WTC11 (cell line): ENCODE data around the genes FIBCD1 and UCK1.

GRCh38 chr9:130254168-130254833, 11.3 kb upstream of the HMCN2 start:
- PRO-cap: no peak

GRCh38 chr9:130290097-130290746, 24.7 kb downstream of the HMCN2 start:
- PRO-cap: no peak

DNA sequence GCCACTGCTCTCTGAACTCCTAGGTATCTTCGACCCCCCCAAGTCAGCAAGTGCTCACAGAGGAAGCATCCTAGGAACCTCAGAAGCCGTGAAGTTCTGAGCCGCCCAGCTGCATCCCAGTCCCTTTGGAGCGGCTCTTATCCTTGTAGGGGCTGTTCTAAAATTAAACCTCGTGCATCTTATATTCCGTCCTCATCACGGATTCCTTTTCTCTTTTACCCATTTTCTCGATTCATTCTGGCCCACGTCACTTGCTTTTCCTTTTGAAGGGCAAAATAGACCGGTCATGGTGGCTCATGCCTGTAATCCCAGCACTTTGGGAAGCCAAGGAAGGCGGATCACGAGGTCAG, 65.0 kb downstream of the HMCN2 start:
- PRO-cap: no peak

DNA sequence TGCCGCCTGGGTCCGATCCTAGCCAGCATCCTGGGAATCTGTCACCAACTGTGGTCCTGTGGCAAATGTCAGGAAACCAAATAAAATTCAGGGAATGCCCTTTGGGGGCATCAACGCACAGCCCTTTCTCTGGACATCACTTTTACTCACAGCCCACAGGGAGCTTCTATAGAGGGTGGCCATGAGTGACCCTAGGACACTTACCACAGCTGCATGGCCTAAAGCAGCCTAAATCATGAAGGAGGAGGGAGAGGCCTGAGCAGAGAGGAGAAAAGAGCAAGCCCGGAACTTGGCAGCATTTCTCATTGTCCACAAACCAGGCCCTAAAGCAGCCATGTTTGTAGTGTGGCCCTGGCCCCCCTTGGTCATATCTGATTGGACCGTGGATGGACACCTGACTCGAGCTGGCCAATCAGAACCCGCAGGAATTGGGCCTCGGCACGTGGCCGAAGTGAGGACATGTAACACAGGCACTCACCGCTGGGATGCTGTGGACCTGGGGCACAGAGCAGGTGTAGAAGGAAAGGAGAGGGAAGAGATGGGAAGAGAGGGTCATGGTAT, 56.8 kb downstream of the ASS1 start:
- PRO-cap: no peak

- PRO-cap: bidirectional peak, plus-strand start at chr9:130692603, minus-strand start at chr9:130692514
Observed at GRCh38 chr9:130692208-130692842, 1.3 kb upstream of the EXOSC2 start.

GRCh38 chr9:130732461-130732905, 38.9 kb downstream of the EXOSC2 start:
- PRO-cap: no peak

DNA sequence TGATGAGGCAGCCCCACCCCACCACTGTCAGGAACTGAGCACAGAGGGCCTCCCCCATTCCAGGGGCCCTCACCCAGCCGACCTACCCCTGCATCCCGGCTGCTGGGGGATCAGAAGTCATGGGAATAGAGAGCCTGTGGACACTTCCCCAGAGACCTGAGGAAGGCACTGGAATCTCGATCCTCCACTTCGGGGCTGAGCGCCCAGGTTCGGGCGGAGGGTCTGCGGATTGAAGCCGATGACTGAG, 198 bp downstream of the QRFP start:
- PRO-cap: no peak

DNA sequence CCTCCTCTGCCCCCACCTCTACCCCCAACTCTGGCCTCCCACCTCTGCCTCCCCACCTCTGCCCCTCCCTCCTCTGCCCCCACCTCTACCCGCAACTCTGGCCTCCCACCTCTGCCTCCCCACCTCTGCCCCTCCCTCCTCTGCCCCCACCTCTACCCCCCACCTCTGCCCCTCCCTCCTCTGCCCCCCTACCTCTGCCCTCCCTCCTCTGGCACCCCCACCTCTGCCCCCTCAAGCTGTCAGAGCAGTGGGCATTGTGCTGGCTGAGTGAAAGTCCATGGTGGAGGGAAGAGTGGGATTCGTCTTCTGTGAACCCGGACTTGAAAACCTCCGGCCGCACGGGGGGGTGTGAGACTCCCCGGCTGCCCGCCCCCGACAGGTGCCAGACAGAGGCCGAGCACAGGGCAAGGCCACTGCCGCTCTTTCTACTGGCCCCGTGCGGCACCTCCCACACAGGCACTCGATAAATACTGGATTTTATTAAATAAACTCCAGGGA, 2.4 kb upstream of the QRFP start:
- PRO-cap: no peak

GRCh38 chr9:130938321-130939523, at the start of gene FIBCD1:
Gene FIBCD1 (minus strand): TSS chr9:130939247.
- PRO-cap: bidirectional peak, plus-strand start at chr9:130938660, minus-strand start at chr9:130938508; bidirectional peak, plus-strand start at chr9:130939089, minus-strand start at chr9:130938835; bidirectional peak, plus-strand start at chr9:130939361, minus-strand start at chr9:130939211

- PRO-cap: no peak
Observed at GRCh38 chr9:131085216-131085642, 11.1 kb upstream of the AIF1L start.

GRCh38 chr9:131102419-131103099, 6.2 kb downstream of the AIF1L start:
- PRO-cap: no peak

DNA sequence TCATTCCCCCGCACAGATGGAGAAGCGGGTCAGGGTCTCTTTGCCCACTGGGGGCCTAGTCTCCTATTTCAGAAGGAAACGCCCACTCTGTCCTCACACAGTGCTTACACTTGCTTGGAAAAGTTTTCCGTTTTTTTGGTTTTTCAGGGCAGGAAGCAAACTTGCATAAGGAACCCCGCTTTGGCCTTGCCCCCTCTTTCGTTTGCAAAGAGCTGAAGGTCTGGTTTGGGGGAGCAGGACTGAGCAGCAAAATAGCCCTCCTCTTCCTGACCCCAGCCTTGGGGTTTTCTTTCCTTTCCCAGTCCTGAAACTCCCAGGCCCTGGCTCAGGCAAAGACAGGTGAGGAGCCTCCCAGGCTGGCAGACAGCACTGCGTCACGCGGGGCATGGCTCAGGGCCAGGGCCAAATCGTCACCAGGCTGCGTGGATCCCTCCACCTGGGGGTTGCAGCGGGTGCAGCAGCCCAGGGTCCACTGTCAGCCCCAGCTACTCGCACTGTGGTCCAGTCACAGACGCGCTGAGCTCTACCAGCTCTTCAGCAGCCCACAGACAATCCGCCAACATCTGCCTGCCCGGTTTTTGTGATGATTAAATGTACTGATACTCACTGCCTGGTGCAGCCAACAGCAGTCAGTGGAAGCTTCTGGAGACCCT, 12.2 kb downstream of the FAM78A start:
- PRO-cap: no peak

DNA sequence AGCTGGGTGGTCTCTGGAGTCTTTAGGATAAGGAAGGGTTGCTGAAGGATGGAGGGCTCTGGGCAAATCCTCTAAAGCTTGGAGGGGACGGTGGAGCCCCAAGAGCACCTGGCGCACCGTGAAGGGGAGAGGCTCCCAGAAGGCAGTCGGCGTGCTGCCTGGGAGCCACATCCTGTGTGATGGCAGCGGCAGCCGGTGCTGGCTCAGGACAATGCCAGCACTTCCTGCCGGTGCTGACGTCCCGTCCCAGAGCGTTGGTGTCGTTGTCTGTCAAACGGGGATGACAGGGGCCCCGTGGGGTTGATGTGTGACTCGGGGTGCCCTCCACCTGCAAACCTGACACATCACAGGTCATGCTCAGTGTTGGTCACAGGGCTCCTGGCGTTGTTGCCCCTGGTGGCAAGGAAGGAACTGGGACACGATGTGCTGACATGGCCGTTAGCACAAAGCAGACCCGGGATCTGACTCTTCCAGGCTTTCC, 21.2 kb downstream of the PLPP7 start:
- PRO-cap: no peak

DNA sequence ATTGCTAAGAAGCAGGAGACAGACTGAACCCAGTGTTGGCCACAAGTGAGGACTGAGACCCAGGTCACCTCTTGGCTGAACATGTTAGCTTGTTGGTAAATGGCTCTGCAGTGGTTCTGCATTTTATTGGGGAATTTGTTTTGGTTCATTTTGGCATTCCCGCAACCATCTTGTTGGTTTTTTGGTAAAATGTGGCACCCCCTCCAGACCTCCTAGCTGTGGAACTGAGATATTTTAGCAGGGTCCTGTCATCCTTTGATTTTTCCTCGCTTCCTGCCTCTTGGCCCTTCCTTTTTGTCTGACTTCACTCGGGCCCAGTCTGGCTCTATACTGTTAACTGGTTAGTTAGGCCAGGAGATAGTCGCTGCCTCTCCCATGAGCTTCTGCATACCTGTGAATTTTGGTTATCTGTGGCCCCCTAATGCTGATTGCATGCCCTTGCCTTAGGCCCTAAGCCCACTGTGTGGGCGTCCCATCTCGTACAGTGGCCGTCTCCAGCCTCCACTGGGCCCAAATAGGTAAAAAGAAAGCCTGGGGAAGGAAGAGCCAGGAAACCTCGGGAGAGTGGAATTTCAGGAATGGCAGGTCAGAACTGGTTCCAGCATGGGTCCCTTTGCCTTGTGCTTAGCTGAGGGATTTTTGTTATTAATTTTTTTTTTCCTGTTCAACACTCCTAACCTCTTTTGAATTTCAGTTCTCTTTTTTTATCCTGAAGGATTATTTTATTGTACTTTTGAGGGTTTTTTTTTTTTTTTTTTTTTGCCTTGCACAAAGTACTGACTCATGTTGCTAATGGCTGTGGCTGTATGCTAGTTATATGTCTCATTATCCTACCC, 3.2 kb downstream of the PRRC2B start:
- PRO-cap: bidirectional peak, plus-strand start at position 554 of the sequence, minus-strand start at position 506 of the sequence

GRCh38 chr9:131398123-131398893, 4.4 kb downstream of the PRRC2B start:
- PRO-cap: unidirectional peak, minus-strand start at chr9:131398397

DNA sequence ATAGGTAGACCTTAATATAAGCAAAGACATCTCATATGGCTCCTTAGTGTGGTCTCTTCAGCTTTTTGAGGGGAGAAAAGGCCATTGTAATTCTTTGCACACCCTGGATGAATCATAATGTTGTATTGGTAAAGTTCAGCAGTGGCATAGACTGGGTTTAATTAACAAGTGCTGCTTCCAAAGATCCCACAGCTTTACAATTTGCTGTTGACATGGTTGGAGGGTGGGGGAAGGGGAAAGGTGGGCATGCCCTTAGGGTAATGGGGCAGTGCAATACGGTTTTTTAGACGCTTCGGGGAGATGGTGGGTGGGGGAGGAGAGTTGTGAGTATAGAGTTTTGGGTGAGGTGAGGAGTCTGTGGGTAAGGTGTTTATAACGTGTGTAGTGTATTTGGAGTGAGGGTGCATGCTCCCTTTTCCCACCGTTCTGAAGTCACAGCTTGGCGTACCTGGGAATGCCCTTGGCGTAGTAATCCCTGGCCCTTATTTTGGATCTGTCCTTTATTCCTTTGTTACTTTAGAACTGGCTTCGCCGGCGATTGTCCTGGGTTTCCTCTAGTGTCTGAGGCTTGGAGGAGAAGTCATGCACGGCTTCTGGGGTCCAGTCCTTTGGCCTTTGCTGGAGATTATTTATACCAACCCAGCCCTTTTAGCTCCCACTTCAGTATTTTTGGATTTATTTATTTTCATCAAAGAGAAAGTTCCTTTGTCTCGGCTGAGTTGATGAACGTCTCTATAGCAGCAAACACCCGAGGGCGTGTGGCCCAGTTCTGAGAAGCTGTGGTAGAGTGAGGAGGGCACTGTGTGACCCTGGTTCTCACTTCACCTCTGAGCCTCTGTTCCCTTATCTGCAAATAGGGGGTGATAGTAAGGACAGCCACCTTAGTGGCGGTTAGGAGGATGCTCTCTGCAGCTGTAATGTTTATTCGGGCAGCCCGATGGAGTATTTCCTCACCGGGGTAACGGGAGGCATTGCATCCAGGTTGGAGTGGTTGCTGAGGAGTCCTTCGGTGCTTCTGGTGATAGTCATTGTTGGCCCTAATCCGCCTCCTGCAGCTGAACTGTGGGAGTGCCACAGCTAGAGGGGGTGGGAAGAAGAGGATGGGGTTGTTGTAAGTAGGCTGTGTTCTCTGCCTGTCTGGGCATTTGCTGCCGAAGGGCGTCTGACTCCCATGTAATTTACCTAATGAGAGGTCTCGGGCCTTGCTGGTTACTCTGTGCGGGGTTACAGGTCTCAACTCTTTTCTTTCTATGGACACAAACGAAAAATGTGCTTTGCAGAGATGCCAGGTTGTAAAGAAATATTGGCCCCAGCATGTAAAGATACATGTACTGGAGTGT, 13.6 kb downstream of the PRRC2B start:
- PRO-cap: bidirectional peak, plus-strand start at position 1,142 of the sequence, minus-strand start at position 919 of the sequence

DNA sequence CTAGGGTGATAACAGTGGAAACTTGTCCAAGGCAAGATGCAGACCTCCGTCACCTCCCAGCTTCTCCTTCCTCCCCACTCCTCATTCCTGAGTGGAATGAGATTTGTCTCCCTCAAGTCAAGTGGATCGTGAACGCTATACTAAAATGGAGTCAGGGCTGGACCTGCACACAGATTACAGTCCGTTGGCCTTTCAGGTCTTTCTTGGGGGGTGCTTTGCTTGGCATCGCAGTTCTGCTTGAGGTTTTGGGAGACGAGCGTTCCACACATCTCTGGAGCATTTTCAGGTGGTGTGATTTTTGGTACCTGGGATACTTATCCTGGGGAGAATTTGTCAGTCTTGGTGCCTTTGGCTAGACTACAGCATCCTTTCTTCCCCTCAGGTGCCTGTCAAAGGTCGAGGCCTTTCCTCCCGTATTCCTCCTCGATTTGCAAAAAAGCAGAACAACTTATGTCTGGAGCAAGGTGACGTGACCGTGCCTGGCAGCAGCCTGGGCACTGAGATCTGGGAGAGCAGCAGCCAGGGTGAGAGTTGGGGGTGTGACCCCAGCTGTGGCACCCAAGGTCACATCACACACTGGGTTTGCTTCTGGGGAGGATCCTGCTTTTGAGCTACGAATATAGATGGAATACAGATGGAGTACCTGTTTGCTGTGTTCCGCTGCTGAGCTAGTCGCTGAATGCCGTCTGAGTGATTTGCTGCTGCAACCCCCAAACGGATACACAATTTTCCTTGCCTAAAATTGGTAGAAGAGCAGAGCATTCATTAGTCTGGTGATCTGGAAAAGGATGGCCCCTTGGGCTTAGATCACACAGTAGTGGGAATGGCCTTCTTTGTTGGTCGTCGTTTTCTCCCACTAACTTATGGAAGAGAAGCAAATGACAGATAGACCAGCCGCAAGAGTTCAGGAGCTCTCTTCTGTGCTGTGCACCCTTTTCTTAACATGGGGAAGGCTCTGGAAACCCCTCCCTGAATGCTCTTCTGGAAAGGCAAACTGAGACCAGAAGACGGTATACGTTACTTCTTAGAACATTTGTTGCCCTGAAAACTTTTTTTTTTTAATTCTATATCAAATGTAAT, 23.5 kb upstream of the POMT1 start:
- PRO-cap: no peak

GRCh38 chr9:131530899-131531858, at the start of gene UCK1:
Gene UCK1 (minus strand): TSS chr9:131531263.
- PRO-cap: bidirectional peak, plus-strand start at chr9:131531388, minus-strand start at chr9:131531187; unidirectional peak, minus-strand start at chr9:131531629

DNA sequence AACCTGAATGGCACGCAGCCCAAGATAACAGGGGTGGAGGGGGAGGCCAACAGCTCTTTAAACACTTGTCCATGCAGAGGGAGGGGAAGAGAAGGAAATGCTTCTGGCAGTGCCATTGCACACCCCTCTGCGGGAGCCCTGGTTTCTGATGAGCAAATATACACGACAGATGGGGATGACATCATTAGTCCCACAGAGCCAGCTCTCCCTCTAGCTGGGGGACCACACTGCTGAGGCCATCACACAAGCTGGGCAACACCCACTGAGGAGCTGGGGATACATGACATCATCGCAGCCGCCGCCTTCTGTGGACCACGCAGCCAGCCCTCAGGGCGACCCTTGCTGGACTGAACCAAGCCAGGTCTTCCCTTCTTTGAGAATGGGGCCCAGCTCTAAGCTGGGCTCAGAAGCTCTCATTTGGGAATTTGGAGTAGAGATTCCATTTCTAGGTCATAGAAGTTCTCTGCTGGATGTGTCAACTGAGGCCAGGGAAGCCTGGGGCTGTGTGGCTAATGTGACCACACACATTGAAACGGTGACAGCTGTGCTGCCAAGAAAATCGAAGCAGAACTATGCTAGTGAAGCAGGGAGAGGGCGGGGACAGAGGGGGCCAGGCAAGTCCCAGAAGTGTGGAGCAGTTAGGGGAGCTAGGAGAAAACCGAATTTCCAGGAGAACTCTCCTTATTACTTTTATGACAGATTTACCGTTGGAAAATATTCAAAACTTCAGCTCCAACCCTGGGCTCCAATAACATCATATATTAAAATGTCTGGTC, 79.5 kb downstream of the PRRT1B start:
- PRO-cap: no peak

DNA sequence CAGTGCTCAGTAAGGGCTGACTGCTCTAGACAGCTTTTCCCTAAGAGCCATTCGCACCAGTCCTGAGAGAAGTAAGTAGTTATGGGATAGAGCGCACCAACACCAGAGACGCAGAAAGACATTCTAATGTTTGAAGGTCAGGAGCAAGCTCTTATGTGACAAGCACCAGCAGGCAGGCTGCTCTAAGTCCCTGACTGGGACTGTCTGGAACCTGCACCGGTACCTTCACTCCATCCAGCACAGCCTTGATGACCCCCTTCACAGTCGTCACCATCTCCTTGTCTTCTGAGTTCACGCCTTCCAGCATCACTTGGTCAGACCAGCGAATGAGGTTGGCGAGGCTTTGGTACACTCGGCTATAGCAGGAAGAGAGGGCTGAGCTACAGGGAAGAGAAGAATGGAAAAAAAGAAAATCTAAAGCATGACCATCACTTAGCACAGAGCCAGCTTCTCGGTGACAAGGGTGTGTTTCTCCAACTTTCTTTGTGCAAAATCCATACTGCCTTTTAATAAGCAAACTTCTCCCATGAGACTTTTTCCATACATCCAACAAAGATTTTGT, 93.2 kb downstream of the PRRT1B start:
- PRO-cap: no peak